GM19239 (cell line): ENCODE results near the genes FOXF1, FOXC2 and FBXO31.

DNA sequence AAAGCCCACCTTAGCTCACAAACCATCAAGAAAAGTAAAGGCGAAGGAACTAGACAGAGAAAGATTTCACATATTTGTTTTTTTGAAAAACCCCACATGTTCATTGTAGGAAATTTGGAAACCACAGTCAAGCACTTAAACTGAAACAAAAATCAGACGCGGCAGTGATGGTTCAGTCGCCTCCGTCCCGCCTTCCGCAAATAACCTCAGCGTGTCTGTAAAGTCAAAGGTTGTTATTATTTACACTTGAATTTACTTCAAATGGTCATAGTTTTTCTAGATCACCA is 144.5 kb upstream of the FOXF1 start:
- RRBS = no CpG with 5 or more reads among the region's 8 CpGs

GRCh38 chr16:86430784-86431373 is 79.4 kb upstream of the FOXF1 start:
- RRBS = no CpG with 5 or more reads among the region's 8 CpGs

GRCh38 chr16:86462144-86462615 is 48.1 kb upstream of the FOXF1 start:
- RRBS = no CpG with 5 or more reads among the region's 10 CpGs

DNA sequence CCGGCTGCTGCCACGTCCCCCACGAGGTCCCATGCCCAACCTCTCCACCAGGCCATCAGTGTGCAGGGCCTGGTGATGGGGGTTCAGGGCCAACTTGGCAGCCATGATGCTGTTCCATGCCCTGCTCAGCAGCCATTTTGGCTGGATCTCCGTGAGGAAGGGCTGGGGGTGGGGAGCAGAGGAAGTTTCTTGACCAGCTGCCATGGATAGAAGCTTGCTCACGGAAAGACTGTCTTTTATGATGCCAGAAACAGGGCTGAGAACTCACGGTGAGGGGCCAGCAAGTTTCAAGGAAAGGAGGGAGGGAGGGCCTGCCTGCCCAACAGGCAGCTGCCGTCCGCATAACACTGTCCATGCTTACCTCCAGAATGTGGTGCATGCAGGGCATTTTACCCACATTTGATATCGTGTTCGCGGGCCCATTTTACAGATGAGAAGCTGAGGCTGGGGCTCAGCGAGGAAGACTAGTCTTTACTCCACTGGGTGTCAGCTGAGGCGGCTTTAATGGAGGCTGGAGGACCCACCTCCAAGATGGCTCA is 47.6 kb upstream of the FOXF1 start:
- RRBS = no CpG with 5 or more reads among the region's 13 CpGs

DNA sequence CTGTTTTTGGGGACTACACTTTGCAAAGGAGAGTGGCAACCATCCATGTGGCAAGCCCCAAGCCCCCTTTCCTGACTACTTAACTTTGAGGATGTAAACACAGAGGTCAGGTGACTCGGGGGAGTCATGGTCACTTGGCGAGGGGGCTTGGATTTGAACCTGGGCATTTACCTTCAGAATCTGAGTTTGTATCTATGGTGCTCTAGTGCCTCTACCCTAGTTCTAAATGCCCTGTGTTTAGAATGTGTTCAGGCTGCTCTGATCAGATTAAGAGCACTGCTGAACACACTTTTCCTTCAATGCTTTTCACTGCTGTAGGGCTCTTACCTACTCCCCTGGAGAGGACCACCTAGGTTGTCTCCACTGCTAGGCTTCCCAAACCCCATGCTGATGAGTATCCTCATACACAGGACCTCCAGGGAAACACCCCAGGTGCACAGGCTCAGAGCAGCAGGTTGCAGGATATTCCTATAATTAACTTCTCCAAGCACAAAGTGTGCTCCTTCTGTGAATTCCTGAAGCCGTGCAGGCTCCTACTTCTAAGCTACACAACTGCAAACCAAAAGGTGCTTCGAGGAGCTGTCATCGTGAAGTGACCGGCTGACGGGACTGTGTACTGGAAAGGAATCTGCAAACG is 21.9 kb upstream of the FOXF1 start:
- RRBS = no CpG with 5 or more reads among the region's 8 CpGs

DNA sequence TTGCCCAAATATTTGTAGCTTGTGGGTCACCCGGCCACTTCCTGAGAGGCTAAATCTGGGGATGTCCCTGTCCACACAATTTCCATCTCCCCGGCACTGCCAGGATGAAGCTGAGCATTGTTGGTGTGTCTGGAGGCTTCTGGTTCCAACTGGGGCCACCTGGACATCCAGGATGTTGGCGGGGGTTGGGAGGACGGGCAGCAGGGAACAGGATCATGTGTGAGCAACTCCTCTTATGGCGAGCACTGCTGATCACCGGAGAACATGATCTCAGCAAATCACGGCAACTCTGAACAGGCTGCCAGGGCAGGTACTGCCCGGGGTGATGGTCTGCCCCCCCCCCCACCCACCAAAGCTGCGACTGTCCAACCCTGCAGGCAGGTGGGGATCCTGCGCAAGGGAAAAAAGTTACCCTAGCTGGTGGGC is 17.0 kb upstream of the FOXF1 start:
- RRBS = 28% methylated on average over 5 of the region's 10 CpGs

DNA sequence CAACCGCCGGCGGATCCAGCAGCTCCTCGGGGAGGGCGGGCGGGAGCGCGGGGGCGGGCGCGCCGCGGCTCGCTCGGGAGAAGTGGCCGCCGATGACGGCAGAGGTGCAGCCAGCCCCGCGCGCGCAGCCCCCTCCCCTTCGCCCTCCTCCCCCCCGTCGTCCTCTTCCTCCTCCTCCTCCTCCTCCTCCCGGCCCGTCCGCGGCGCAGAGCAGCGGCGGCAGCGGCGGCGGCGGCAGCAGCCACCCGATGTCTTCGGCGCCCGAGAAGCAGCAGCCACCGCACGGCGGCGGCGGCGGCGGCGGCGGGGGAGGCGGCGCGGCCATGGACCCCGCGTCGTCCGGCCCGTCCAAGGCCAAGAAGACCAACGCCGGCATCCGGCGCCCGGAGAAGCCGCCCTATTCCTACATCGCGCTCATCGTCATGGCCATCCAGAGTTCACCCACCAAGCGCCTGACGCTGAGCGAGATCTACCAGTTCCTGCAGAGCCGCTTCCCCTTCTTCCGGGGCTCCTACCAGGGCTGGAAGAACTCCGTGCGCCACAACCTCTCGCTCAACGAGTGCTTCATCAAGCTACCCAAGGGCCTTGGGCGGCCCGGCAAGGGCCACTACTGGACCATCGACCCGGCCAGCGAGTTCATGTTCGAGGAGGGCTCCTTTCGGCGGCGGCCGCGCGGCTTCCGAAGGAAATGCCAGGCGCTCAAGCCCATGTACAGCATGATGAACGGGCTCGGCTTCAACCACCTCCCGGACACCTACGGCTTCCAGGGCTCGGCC is at the start of gene FOXF1:
Gene FOXF1 (plus strand): TSS at position 206 of the 776 bp plus-strand sequence.
- RRBS = under 1% methylated on average over 3 of the region's 94 CpGs

GRCh38 chr16:86515486-86516536 is 5.5 kb downstream of the FOXF1 start:
- RRBS = 22% methylated on average over 16 of the region's 89 CpGs

GRCh38 chr16:86520590-86521296 is 10.4 kb downstream of the FOXF1 start:
- RRBS = no CpG with 5 or more reads among the region's 22 CpGs

DNA sequence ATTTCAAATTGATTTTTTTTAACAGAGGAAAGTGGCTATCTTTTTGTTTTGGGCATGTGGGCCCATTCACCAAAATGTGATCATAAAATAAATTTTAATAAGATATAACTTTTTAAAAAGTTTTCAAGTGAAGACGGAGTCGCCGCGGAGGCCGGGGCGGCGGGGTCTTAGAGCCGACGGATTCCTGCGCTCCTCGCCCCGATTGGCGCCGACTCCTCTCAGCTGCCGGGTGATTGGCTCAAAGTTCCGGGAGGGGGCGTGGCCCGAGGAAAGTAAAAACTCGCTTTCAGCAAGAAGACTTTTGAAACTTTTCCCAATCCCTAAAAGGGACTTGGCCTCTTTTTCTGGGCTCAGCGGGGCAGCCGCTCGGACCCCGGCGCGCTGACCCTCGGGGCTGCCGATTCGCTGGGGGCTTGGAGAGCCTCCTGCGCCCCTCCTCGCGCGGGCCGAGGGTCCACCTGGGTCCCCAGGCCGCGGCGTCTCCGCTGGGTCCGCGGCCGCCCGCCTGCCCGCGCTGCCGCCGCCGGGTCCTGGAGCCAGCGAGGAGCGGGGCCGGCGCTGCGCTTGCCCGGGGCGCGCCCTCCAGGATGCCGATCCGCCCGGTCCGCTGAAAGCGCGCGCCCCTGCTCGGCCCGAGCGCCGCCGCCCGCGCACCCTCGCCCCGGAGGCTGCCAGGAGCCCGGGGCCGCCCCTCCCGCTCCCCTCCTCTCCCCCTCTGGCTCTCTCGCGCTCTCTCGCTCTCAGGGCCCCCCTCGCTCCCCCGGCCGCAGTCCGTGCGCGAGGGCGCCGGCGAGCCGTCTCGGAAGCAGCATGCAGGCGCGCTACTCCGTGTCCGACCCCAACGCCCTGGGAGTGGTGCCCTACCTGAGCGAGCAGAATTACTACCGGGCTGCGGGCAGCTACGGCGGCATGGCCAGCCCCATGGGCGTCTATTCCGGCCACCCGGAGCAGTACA is at the start of gene FOXC2:
Gene FOXC2 (plus strand): TSS at position 304 of the 955 bp plus-strand sequence.
- RRBS = 7% methylated on average over 41 of the region's 100 CpGs

GRCh38 chr16:86581582-86582000 is 3.2 kb downstream of the FOXL1 start:
- RRBS = no CpG with 5 or more reads among the region's 6 CpGs

GRCh38 chr16:86597795-86598488 is 19.6 kb downstream of the FOXL1 start:
- RRBS = no CpG with 5 or more reads among the region's 10 CpGs

- RRBS = no CpG with 5 or more reads among the region's 7 CpGs
Measured at GRCh38 chr16:86608041-86608723, 29.8 kb downstream of the FOXL1 start.

GRCh38 chr16:86639545-86639927 is 61.2 kb downstream of the FOXL1 start:
- RRBS = no CpG with 5 or more reads among the region's 11 CpGs

DNA sequence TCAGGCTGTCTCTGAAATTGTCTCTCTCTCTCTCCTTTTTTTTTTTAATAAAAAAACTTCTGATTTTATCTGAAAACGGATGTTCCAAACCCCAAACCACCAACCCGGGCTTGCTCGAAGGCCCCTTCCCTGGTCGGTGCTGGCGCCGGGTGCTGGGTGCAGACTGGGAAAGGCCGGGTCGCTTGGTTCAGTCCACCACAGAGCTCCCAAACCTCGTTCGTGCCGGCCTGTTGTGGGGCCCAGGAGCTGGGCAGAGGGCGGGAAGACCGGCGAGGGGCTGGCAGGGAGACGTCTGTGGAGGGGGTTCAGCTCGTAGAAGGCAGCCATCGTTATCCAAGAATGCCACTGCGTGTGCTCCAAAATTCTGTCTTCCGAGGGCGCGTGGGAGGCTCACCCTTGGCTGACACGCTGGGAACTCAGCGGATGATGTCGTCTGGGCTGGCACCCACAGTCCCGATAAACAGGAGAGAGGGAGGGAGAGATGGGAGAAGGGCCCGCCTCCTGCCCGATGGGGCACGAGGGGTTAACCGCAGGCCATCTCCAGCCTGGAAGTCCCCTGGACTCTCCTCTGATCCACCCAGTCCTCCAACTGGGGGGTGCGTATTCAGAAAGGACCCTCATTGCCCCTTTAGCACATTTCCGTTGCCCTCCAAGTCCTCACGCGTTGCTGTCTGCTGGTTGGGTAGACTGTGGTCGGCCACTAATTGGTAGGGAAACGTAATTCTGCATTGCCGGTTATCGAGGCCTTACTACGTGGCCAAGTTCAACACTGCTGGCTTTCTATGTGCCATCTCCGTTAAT is 103.1 kb downstream of the FOXL1 start:
- RRBS = 75% methylated on average over 12 of the region's 39 CpGs

DNA sequence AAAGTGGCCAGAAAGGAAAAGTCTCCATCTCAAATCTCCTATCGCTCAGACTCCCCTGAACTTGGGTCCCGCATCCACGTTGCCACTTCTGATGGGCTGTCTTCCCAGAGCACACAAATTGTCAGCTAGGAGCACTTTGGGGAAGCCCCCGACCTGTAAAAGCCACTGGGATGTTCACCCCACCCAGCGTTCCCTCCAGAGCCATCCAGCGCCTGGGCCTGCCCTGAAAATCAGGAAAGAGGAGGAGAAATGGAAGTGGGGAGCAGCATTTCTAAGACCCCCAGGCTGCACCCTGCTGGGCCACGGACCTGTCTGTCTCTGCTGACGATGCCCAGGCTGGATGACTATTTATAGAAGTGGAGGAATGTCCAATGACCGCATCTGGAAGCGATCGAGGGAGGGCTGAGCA is 332.4 kb downstream of the C16orf95 start:
- RRBS = no CpG with 5 or more reads among the region's 11 CpGs

- RRBS = 90% methylated on average over 11 of the region's 50 CpGs
Measured at GRCh38 chr16:87216676-87217374, 100.4 kb downstream of the C16orf95 start.

DNA sequence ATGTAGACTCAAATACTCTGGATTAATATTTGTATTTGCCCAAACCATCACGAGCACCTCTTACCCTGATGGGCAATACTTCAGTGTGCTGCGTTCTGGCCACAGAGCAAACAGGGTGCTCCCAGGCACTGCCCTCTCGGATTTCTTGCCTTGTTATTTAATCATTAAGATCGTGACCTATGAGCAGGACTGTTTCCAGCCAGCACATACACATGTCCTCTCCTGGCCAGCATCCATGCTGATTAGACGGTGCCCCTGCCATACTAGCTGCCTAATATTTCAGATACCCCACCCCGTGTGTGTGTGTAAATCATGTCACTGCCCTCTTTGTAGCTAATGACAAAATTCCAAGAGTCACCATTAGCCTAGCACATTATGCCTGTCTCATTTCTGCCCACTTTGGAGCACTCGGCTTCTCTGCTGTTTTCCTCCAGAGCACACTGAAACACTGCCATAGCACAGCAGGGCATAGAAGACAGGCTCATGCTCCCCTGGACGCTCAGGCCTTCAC is 990 bp upstream of the C16orf95 start:
- RRBS = no CpG with 5 or more reads among the region's 8 CpGs

DNA sequence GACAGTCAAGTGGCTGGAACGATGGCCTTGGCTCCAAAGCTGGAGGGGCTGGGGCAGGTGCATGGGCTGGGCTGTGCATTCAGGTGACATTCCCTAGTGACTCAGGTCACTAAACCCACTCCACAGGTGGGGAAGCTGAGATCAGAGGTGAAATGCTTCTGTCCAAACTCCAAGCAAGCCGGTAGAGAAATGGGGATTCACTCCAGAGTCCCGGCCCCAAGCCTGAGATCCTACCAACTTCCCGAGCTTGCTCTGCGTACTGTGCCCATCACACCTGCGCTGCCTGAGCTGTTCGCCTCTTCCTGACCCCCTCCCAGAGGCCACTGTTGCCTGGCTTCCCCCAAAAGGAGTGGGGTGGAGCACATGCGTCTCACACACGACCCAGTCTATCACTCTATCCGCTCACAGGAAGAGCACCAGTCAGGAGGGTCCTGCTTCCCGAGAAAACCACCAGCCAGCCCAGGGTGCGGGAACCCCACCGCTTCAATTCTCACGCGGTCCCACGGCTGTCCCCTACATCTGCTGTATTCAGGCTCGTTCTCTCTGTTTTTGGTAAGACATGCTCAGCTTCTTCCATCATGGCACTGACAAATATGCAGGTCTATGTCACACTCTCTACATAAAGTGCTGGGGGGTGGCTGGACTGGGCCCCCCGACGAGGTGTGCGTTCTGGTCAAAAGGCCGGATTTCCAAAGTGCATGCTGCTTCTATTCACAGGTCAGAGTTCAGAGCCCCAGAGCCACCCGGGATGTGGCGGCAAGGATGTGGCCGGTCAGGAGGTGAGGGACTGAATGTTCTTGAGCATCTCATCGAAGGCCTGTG is 13.5 kb upstream of the C16orf95 start:
- RRBS = 95% methylated on average over 4 of the region's 25 CpGs

DNA sequence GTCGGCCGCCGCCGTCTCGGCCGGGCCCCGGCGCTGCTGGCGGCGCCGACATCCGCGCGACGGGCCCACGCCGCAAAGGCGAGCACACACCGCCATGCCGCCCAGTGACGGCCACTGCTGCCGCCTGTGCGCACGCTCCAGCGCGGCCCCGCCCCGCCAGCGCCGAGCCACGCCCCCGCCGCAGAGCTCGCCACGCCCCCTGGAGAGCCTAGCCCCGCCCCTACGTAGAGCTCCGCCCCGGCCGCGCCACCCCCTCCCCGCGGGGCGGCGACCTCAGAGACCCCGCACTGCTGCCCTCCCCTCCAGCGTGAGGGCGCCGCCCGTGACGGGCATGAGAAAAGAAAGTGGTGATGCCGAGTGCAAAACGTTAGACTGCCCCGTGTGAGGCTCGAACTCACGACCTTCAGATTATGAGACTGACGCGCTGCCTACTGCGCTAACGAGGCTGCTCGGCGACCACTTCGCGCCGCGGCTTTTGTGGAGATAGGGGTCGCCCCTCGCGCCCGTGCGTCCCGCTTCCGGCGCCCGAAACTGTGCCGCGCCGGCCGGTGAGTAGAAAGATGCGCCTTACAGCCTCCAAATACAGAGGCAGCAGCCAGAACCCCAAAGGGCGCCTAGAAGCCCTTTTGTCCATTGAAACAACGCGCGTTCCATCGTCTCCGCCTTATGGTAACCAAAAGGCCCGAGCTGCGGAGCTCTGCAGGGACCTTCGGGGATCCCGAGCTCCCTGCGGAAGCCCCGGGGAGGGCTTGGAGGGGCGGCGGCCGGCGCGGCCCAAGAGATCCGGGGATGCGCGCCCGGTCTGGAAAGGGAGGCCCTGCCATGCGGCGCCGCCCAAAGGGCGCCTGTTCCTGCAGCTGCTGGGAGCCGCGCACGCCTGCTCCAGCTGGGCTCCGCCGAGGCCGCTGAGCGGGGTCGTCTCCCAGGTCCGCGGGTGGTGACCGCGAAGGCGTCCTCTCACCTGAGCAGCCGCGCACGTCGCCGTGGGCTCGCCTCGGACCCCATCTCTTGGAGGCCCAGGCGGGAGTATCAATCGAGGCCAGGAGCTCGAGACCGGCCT is at the start of gene FBXO31:
Gene FBXO31 (minus strand): TSS at position 128 of the 1,060 bp plus-strand sequence.
- RRBS = no CpG with 5 or more reads among the region's 129 CpGs